Mesothelial cell of epicardium (in vitro differentiated cells): ENCODE measurements around a stretch of chr7.

DNA sequence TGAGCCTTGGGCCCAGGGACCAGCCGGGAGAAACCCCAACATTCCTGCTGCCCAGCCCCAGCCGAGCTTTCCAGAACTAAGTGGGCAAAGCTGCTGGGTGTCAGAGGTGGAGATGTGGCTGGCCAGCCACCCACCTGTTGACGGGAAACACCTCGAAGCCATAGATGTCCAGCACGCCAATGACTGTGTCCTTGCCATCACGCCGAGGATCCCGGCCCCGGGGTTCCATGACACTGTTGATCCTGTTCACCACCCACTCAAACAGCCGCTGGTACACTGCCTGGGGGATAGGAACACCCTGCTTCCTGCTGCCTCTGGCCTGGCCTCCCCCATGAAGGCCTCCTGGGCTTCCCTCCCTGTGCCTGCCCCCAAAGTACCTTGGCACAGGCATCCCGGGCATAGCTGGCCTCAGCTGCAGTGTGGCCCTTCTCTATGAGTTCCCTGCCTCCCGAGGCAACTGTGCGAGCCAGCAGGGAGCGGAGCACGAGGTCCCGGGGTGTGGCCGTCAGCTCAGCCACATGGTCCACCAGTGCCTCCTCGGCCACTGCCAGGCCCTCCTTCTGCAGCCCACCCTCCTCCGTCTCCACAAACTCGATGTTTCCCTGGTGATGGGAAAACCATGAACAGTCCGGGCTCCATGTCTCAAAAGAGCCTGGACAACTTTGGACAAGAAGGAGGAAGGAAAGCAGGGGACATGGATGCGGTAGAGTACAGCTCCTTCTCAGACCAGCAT lies 8.2 kb downstream of the MYO1G start:
- PRO-cap = no peak

DNA sequence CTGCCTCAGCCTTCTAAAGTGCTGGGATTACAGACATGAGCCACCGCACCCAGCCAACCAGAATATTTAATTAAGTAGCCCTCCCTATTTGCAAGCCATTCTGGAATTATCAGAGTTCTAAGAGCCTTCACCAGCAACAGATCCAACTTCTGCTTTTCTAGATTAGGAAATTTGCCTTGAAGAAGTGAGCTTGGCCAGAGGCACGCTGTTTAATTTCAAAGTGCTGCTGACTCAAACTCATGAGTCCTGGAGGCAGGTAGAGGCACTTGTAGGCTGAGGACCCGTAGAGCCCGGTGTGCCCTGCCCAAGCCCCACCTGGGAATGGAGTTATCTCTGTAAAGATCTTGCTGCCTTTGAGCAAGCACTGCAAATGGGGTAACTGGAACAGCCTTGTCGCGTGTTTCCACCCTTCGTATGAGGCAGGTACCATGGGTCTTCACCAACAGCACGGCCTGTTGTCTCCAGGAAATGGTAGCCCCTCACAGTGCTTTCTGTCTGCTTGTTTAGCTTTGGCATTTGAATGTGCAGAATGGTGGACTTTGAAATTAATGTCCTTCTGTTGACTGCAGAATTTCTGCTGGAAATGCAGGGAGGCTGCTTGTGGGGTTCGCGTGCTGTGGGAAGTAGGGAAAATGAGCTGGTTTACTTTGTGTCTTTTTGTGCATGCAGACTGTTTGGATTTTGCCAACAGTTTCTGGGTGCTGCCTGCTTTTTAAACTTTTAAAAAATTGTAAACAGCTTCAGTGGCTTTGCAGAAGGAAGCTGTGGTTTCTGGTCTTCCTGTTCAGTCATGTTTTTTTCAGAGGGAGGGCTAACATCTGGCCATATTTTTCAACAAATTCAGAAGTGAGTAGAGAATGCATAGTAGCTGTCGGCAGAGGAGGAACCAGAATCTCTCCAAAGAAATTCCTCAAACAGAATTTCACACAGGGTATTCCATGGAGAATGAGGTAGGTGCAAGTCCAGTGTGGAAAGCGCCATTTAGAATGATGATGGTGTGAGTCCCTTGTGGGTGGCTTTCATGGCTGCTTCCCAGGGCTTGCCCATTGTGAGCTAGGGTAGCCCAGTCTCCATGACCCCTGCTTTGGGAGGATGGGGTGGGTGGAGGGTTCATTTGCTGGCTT lies 27.2 kb downstream of the CCM2 start:
- PRO-cap = no peak

DNA sequence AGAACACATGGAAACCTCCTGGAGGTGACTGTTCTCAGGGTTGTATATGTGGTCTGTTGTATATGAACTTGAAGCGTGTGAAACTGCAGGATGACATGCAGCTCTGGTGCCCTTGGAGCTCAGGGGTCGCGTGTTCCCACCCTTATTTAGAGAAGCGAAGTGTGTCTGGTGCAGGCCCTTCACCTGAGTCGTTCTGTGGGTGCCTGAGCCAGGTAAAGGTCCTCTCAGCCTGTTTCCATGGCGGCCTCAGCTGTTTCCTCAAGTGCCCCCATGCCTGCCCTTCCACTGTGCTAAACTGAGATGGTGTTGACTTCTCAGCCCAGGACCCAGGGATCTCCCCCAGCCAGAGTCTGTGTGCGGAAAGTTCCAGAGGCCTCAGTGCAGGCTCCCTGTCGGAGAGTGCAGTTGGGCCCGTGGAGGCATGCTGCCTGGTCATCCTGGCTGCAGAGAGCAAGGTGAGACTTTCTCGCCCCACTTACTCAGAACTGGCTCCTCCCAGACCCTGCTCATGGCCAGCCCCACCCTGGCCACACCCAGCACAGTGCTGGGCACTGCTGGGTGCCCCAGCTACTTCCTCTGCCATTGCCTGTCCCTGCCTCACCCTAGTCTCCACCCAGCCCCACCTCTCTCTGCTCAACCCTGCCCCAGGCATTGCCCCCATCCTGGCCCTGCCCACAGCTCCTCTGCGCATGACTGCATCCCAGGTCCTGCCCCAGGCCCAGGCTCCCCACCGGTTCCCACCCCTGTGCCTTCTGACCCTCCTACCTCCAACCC lies 20.5 kb downstream of the NACAD start:
- PRO-cap = no peak

GRCh38 chr7:45241106-45241665 lies 83.6 kb downstream of the RAMP3 start:
- PRO-cap = no peak

DNA sequence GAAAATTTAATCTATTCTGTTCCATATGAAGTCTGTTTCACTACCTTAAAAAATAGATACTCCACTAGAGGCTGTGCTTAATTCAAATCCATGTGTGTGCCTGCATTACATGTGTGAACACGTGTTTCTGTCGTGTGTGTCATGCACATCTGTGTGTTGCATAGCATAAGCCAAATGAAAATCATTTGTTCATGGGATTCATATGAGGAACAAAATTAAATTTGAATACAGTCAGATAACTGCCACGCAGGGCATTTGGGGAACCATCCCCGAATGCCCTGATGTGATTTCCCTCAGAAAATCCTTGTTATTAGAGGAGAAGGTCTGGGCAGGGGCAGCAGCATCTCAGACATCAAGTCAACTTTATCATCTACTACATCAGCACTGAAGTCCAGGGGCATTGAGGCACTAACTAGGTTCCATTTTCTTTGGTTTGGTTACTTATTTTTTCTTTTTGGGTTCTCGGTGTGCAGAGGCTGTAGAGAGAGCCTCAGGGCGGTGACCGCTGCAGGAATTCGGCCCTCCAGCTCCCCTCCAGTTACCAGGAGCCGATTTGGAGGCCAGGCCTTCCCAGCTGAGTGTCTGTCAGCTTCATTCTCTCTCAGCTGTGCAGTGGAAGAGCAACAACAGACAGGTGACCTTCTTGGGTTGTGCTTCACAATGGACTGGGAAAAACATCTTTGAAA lies 145.5 kb downstream of the ADCY1 start:
- PRO-cap = no peak

GRCh38 chr7:45881712-45882488 lies 6.4 kb upstream of the IGFBP1 start:
- PRO-cap = no peak

DNA sequence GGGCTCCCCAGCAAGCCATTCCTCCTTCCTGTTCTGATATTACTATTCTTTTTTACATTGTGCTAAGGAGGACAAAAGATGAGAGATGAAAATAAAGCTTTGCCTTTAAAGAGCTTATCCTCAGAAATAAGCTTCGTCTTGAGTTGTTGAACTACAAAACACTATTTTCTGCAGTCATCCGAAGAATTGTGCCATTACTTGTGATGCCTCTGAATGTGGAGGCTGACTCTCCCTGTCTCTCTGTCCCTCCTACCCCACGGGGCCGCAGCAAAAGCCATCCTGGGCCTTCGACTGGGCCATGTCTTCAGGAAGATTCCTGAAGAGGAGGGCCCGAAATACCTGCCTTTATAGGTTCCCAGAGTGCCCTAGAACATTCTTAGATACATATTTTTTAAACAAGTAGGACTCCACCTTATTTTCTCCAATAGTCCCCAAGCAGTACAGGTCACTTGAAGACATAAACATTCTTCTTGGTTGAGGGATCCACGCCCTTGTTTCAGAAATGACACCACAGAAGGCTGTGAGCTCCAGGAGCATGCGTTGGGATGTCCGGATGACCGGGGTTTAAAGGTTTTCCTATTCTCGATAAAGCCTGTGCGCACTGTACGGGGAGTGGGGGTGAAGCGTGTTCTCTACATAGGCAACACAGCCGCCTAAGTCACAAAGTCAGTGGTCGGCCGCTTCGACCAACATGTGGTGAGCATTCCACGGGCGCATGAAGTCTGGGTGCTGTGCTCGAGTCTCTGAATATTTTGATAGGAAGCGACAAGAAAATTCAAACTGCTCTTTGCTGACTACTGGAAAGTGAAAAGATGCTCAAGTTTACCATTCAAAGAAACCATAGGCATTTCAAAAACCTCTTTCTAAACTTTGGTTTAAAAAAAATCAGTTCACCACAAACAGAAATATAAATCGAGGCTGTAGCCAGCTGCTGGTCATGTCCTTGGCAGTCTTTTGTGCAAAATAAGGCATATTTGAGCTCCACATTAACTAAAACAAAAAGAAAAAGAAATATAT lies 7.9 kb downstream of the IGFBP3 start:
- PRO-cap = no peak

DNA sequence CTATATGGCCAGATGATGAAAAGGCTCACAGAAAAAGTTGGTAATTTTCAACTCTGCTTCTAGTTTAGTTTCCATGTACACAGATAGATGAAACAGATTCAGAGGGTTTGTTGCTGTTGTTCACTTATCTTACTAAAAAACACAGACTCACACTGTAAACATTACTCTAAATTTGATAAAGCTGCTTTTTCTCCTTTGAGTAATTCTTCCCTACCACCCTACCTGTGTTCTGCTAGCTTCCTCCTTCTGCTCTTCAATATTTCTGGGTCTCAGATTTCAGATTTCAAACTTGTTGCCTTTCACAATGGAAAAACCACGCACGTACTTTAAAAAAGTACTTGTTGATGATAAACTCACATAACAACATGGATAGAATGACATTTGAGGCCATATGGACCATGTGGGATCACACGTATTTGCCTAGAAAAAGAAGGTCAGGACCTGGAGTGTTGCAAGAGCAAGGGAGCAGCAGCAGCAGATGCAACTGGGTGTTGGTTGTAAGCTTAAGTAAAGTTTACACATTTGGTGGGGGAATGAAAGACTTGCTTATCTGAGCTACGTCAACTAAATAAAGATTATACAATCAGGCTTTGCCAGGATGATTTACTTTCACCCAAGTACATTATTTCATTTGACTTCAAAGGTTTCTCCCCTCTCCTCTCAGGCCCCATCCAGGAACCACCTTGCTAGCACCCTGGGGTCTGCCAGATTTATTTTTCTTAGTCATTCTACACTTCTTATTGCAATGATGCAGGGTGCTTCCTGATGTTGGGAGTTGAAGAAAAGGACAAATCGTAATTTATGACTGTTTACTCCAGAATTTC lies 591.7 kb upstream of the IGFBP3 start:
- PRO-cap = no peak

DNA sequence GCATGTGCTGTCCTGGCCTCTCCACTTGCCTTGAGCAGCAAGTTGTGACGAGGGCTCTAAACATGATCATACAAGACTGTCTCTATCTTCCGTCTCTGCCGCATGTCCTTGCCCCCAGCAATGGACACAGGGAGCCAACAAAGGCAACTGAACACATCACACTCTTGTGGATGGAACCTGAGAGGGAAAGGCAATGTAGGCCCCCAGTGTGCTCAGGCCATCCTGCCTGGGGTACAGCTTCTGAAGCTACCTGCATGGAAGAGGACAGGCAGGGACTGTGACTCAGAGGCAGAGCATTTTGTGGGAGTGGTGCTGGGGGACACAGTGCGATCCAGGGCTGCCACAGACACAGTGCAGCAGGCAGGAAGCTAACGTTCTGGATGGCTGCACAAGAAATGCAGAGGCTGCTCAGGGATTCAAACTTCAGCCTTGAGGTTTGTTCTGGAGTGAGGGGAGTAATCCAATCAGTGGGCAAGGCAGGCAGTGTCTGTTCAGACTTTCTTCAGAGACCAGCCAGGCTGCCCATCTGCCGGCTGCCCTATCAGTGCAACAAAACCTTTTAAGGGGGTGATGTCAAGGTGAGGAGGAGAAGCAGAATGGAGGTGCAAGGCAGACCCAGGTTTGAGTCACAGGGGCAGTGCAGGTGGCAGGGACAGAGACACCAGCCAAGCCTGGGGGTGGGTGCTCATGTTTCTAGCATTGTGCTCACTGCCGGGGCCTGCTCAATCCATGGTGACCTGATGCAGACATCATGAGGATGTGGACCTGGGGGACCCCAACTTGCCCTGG lies 648.1 kb upstream of the IGFBP3 start:
- PRO-cap = no peak

DNA sequence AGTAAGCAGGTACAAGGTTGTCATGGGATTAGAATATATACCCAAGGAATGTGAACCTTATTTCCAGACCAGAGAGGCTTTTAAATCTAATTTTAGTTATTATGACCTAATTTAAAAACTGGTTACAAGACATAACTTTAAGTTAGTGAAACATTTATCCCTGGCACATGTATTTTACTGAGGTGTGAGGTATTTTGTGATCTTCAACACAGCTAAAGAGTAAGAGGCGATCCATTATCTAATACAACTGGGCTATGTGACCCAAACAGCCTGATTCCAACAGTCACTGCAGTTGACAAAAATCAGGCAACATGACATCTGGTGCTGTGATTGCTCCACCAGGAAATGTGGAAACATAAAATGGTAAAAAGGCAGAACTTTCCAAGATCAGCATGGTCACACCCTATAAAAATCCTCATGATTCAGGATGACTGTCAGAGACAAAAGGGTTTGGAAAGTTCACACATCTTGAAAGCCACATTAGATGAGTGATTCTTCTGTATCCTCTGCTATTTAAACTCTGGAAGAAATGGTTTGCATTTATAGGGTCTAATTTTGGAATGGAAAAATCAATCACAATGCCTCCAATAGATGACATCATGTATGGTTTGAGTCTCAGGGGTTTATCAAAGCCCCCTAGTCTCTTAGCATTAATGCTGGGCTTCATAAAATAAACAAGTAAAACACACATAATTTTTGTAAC lies 662.5 kb upstream of the IGFBP3 start:
- PRO-cap = no peak

DNA sequence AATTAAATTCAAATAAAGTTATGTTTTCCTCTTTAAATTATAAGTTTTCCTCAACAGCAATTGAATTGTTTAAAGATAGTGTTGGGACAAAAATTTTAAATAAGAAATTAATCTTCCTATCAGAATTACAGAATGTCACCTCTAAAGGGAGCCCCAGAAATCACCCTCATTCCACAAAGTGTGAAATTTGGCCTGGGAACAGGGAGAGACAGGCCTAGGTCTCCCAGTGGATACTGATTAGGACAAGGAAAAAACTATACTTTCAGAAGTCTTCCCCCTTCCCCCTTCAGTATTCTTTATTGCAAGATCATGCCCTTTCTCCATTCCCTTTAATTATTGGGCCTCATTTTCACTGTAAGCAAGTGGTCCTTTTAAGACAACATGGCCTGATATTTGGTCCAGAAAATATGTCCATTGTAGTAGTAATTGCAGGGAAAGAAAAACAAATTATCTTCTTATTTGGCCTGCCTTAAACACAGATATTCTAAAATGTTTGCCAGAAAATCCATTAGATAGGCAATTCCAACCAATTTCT lies 757.1 kb upstream of the IGFBP3 start:
- PRO-cap = no peak

DNA sequence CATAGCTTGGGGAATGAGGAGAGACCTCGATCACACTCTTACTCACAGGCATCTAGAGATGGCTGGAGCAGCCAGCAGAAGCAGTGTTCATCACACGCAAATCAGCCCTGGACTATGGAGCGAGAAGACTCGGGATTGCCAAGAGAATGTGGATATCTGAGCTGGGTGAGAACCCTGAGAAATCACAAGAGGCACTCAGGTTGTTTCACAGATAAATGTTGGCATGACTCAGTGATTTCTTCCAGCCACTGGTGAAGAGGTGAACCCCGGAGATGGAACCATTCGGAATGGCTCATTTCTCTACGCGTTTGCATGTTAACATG lies 820.1 kb upstream of the IGFBP3 start:
- PRO-cap = no peak

GRCh38 chr7:47046981-47047425 lies 534.9 kb downstream of the TNS3 start:
- PRO-cap = no peak

DNA sequence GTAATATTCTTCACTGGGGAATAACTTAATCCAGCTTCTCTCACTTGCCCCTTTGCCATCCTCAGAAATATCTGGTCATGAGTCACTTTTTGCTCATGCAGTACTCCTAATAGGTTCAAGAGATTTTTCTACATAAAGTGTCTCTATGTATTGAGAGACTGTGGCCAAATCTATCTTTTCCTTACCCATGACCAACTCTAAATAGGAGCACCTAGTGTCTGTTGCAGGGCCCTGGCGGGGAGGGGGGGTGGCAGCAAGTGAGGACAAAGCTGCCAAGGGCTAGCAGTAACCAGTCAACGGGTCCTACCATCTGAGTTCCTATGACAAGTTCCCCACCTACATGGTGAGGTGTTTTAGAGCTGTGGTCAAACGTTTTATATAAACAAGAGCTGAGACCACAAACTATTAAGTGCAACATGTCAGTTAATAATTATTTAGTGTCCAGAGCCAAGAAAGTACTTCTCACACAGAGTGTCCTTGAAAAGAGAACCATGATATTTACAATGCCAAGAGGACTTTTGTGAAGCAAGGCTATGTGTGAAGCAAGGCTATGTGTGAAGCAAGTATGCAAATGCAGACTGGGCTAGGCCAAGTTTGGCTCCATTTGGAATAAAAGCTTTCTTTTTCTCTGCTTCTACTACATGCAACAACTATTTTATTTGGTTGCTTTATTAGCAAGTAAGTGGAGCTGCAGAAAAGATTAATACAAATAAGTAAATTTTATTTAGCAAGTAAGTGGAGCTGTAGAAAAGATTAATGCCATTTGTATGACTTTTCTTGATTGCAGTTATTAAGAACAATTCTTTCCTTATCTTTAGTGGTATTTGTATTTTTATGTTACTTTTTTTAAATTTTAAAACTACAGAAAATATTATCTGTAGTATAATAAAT lies 434.6 kb downstream of the TNS3 start:
- PRO-cap = no peak

GRCh38 chr7:47181702-47182399 lies 400.1 kb downstream of the TNS3 start:
- PRO-cap = no peak

DNA sequence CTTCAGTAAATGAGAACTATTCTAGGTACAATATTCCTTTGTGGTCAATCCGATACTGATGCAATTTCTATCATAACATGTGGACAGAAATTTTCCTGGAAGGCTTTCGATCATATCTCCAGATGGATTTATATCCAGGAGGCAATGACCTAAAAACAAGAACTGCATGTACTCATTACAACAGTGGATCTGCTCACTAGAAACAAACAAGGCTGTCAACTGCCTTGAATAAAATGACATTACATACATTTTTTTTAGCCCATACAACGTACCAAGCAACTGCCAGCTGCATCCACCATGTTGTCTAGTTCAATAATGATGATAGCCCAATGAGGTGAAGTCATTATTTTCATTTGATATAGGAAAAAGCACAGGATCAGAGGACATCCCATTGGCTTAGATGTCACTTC lies 345.0 kb downstream of the TNS3 start:
- PRO-cap = no peak

DNA sequence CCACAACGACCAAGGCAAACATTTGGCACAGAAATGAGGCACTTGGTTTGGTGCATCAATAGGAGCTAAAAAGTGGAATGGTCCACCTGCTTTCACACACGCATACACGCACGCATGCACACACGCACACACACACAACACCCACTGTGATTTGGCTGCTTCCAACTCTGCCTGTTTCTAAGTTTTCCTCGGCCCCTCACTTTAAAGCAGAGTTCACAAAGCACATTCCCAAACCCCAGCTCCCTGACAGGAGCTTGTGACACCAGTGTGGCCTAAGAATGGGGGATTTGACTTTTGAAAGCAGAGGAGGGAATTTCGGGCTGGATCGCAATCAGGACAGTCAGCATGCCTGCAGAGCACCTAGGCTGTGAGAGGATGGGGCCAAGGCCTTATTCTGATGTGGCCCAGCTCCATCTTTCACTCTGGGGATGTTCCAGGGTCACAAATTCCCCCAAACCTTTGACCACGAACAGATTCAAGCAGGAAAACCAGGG lies 305.7 kb downstream of the TNS3 start:
- PRO-cap = no peak

- PRO-cap = no peak
Measured at GRCh38 chr7:47314736-47315314, 267.1 kb downstream of the TNS3 start.

GRCh38 chr7:47390568-47391605 lies 191.0 kb downstream of the TNS3 start:
- PRO-cap = no peak

GRCh38 chr7:47560401-47561109 lies 21.4 kb downstream of the TNS3 start:
- PRO-cap = no peak